Aorta (tissue), 1 donor: ENCODE measurements around a stretch of chr15.

GRCh38 chr15:61226896-61227917 lies 1.9 kb downstream of the RORA start:
- PRO-cap = no peak

DNA sequence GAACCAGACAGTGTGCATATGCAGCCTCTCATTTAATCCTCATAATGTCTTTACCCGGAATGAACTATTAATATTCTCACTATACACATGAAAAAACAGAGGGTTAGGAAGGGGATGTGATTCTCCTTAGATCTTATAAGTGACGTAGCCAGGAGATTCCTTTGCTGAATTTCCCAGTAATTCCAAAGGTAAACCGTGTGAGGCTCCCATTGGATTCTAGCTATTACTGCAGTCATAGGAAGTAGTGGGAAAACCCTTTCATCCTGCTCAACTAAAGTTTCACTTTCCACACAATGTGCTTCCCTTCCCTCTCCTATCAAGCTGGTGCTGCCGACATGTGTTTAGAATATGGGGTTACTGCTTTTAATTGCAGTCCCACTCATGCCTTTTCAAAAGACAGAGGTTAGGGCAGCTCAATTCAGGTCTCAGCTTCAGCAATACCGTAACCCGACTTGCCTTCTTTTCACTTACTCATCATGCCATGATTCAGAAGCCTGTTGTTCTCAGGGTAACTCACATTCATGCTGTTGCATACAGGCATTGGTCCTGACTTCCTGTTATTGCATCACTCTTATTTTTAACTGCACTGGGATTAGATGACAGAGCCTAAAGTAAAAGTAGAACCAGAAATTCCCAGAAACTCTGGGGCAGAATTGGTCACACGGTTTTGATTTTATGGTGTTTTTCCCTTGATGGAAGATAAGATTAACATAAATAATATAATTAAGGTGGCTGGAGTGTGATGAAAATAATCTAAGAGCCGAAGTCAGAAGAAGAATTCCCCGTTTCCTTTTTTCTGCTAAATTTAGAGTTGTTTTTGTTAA lies 45.8 kb downstream of the C2CD4B start:
- PRO-cap = no peak

DNA sequence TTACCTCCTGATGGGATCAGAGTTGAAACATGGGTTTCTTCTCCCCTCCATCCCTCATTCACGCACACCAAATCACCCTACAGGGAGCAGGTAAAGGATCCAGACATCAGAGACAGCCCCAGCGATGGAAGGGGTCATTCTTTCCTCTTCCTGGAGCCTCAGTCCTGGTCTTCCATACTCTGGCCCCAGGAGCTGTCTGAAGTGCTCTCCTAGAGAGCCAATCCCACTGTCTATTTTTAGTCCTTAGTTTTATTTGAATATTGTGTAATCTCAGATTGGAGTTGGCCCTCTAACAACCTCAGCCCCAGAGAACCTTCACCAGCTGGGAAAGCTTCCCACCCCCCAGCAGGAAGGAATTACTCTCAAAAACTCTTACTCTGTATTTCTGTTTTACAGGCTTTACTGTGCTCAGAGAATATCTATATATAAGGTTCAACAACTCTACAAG lies 88.1 kb upstream of the TLN2 start:
- PRO-cap = no peak

DNA sequence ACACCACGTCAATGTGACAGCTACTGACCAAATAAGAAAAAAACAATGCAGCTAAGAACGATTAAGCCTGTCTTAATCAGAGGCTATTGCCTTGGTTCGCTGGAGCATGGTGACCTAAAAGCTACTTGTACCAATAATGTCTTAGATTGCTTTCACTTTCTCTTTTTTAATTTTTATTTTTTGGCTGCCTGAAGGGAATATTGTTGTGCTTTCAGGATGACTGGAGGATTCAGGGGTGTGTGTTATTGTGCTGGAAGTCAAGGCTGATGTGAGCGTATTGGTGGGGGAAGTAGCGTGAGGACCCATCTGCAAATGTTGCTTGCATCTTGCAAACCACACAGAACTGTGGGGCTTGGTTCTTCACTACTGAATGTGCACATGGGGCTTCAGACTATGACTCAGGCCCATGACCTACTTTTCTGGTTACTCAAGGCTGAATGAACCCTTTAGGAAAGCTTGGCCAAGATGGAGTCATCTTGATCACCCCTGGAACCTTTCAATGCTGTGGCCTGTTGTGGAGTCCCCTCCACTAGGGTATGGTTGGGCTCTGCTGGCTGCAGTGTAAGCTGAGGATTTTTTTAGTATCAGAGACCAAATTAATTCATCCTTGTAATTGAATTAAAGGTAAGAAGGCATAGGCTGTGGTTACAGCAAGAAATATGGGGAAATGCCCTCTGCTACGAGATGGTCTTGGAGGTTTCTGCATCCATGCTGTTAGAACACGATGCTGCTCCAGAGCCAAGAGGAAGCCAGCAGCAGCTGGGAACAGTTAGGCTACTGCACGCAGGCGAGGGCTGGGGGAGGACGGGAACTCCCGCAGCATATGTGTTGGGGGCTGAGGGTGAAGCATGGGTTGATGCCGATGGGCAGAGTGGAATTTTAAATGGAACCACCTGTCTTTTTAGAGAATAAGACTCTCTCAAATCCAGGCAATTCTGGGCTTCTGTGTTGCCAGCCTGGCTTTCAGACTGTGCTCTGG lies 234.8 kb downstream of the TLN2 start:
- PRO-cap = no peak

GRCh38 chr15:62755263-62755829 lies 287.2 kb upstream of the TPM1 start:
- PRO-cap = no peak

GRCh38 chr15:62835725-62836088 lies 206.8 kb upstream of the TPM1 start:
- PRO-cap = no peak

- PRO-cap = no peak
Measured at GRCh38 chr15:62840572-62841216, 201.9 kb upstream of the TPM1 start.

DNA sequence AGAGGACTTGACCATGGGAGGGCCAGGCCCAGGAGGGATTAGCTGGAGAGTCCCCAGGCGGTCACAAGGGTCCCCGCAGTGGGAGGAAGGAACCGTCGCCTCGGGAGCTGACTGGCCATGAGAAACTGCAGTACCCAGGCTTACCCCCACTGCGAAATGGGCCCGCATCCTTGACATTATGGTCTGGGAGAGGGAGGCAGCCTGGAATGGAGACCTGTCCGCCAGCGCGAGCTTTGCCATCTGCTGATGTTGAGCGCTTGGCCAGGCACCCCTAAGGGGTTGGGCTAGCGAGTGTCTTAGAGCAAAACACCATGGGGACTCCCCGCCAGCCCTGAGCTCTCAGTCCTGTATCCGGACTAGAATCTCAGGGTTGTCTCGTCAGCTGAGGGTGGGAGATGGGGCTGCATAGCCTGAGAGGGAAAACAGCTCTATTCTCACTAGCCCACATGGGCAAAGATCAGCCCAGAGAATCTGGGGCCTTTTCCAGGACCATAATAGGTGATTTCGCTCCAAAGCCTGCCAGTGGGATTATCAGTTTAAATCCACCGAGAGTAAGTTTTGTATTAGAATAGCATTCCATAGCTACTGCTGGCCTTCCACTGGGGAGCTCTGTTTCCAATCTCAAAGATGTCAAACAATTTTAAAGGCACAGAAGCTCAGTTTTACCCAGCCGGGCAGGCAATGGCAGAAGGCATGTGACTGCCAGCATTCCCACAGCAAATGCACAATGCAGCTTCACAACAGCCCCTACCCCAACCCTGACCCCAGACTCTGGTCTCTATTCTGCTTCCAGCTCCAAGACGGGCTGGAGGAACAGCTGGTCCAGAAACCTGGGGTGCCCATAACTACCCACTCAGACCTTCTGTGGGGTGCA lies 167.5 kb upstream of the TPM1 start:
- PRO-cap = no peak

- PRO-cap = no peak
Measured at GRCh38 chr15:62889543-62890095, 152.9 kb upstream of the TPM1 start.

- PRO-cap = no peak
Measured at GRCh38 chr15:63011141-63011838, 31.3 kb upstream of the TPM1 start.

- PRO-cap = no peak
Measured at GRCh38 chr15:63061557-63062094, 19.1 kb downstream of the TPM1 start.

GRCh38 chr15:63073051-63074239 lies 30.9 kb downstream of the TPM1 start:
- PRO-cap = no peak

- PRO-cap = no peak
Measured at GRCh38 chr15:63089133-63089962, 32.3 kb upstream of the LACTB start.

DNA sequence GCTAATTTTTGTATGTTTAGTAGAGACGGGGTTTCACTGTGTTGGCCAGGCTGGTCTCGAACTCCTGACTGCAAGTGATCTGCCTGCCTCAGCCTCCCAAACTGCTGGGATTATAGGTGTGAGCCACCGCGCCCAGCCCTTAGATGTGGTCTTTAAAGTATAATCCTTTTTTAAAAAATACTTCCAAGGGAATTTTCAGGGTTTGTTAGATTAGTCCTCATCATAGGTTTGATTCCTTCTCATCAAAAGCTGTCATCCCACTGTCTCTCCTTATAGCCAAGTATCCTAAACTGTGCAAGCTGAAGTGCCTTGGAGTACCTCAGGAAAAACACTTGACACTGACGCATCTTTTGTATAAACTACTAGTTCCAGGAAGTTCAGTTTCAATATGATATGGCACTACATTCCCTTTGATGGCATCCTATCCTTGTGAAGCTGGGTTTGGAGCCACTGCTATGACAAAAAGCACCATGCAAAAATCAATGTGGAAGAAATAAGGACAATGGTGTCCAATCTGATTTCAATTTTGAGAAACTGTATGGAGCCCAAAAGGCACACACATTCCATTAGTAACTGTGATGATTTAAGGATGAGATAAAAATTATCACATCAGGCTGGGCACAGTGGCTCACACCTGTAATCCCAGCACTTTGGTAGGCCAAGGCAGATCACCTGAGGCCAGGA lies 5.7 kb downstream of the RPS27L start:
- PRO-cap = no peak

DNA sequence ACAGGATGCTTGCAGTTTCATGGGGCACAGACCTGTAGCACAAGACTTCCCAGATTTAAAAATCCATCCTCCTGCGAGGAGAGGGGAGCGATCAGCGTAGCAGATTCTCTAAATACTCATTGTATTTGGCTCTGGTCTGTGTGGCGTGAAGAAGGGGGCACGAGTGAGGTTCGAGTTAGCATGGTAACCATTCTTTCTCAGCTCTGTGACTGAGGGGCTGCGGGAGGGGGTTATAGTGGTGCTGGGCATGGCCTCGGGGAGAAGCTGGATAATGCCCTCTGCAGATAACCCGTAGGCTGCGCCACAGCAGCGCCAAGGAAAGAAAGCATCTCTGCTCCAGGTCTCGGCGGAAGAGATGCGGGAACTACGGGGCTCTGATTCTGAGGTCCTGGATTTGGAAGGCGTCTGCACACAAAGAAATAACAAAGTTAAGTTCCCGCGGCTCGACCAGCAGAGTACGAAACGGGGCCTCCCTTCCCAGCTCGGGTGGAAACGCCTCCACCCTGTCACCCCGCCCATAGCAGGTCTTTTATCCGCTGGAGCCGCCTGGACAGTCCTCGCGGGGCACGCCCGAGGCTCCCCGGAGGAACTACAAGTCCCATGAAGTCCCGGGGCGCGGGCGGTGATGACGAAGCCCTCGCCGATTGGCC lies 467 bp upstream of the RAB8B start:
- PRO-cap = unidirectional peak, minus-strand start at position 354 of the sequence; bidirectional peak, plus-strand start outside the sequence, minus-strand start at position 505 of the sequence

- PRO-cap = no peak
Measured at GRCh38 chr15:63212364-63213182, 23.2 kb downstream of the RAB8B start.

DNA sequence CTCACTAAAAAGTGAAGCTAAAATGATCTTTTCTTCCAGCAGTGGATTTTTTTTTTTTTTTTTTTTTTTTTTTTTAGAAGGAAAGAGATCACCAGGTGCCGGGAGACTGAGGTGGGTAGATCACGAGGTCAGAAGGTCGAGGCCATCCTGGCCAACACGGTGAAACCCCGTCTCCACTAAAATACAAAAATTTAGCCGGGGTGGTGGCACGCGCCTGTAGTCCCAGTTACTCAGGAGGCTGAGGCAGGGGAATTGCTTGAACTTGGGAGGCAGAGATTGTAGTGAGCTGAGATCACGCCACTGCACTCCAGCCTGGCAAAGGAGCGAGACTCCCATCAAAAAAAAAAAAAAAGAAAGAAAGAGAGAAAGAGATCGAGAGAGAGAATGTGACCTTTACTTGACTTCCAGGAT lies 29.6 kb downstream of the RAB8B start:
- PRO-cap = no peak

DNA sequence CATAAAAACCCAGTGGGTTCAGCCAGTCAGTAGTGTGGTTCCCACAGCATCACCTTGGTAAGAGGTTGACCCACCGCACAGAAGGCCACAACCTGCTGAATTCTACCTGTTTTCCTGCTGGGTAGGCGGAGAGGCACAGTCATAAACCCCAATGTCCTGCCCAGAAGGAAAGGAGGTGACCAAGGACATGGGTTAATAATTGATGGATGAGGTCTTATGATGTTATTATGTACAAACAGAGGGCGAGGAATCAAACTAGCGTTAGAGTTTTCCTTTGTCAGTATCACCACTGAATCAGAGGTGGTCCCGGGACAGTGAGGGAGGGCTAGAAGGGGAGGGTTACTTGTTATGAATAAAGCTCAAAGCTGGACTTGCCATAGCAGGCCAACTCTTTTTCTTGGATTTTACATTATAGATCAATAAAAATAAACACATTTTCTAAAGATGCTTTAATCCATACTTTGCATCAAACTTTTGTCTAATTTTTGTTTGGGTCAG lies 27.7 kb downstream of the CA12 start:
- PRO-cap = no peak

DNA sequence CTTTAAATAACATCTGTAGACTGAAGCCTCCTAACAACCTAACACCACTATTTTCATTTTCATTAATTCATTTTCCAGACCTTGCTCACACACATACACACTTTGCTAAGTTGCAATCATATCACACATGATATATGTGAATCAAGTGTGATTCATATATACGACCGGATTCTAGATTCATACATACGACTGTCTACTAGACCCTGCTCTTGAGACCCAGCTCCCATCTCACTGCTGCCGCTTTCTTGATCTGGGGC lies 51.3 kb upstream of the CA12 start:
- PRO-cap = no peak

- PRO-cap = no peak
Measured at GRCh38 chr15:63490617-63491531, 13.5 kb upstream of the USP3 start.